Bronchus fibroblast of lung (primary cell): ENCODE results near the gene MAP3K9.

- RAMPAGE, long total RNA: no peak
Observed at GRCh38 chr14:68825702-68826312, 32.9 kb upstream of the ZFP36L1 start.

DNA sequence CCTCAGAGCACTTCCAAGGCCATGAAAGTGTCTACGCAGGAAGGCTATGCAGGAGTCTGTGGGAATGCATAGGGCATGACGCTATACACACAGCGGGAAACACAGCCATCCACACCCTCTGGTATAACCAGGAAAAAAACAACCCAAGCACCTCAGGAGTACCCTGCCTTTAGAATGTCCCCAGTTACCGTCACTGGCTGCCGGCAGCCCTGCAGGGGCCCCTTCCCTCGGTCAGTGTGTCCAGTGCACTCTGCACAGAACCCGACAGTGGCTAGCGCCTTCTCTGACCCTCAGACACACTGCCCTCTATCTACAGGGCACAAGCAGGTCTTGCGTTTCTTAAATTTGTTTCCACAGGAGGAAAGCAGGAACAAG is 92.9 kb upstream of the ZFP36L1 start:
- RAMPAGE, long total RNA: no peak

DNA sequence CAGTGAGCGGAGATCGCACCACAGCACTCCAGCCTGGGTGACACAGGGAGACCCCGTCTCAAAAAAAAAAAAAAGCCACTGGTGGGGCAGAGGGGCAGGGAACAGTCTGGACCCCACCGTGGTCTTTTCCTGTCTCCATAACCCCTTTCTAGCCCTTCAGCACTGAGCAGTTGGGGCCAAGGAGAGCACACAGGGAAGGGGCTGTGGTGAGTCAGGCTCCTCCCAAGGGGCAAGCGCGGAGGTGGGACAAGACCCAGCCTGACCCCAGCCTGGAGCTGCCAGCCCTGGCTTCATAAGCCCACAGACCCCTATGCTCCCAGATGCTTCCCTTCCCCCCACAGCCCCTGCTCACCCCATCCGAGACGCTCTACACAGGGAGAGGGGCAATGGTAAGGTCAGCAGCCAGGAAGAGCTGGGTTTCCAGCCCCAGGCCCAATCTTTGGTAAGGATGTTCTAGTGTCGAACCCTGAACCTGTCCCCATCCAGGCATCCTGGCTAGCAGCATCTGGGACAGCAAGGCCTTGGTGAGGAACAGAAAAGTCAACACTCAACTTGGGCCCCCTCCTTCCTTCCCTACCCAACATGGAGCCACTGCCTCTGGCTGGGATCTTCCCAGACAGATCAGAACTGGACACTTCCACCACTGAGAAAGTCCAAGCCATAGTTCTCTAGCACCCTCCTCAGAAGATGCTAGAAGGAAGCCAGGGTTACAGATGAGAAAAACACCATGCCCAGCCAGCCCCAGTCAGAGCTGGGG is 75.4 kb downstream of the ACTN1 start:
- RAMPAGE, long total RNA: no peak

GRCh38 chr14:68955182-68956209 is 23.6 kb downstream of the ACTN1 start:
- RAMPAGE, long total RNA: no peak

- RAMPAGE, long total RNA: no peak
Observed at GRCh38 chr14:69034844-69035315, 55.8 kb upstream of the ACTN1 start.

DNA sequence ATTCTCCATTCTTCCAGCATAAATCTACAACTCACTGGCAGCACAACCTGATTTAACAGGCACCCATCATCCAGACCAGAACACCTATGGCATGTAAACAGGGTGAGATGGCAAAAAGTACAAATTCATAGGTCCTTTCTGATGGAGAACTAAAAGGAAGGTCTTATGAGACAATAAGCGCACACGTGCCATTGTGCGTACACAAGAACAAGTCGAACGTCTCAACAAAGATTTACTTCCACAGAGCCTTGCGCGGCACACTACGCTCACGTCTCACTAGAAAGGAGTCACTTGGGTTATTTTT is 74.2 kb upstream of the ACTN1 start:
- RAMPAGE, long total RNA: no peak

DNA sequence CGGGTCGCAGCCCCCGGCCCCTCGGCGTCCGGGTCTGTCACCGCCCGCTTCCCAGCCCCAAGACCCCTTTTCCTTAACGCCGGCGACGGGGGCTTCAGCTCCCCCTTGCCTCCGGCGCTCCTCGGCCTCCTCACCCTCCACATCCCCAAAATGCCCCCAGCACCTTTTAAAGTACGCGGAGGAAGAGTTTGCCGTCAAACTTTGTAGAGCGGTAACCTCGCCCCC is 756 bp downstream of the DCAF5 start:
- RAMPAGE, long total RNA: no peak

DNA sequence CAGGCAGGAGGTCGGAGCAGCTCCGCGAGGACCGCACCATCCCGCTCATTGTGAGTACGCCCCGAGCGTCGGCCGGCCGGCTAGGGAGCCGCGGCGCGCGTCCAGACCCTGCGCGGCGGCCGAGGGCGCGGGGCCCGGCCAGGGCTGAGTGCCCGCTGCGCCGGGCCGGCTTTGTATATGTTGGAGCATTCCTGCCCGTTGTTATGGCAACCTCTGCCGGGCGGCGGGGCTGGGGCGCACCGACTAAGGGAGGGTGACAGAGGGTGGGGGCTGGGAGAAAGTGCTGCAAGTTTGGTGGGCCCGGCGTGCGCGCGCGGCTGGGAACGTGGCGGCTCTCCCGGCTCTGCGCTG is 435 bp downstream of the GALNT16 start:
- RAMPAGE, long total RNA: no peak

DNA sequence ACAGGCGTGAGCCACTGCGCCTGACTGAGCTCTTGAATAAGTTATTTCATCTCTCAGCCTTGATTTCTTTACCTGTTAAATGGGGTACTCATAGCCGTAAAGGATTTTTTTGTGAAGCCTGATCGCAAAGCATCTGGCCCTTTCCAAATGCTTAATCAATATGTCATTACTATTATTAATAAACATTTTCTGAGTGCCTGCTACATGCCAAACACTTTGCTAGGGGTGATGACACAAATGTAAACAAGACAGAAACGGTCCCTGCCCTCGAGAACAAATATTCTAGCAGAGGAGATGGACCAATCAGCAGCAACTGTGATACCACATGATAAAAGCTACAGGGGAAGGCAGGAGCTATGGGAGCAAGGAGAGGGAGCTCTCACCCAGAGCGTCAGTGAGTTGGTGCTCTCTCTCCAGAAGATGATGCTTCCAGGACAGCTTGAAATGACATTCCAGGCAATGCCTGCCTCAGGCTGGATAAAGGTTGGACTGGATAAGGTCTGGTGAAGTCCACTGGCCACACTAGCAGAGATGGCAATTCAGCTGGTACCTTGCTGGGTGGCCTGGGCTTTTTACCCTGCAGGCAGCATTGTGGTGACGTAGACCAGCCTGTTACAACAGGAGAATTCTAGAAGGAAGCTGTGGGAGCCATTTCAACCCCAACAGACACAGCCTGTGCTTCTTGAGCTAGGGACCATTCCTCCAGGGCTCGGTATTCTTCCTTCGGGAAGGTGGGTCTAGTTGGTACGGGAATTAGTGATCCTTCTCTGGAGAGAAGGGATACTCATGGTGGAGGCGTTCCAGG is 41.1 kb downstream of the ERH start:
- RAMPAGE, long total RNA: no peak

DNA sequence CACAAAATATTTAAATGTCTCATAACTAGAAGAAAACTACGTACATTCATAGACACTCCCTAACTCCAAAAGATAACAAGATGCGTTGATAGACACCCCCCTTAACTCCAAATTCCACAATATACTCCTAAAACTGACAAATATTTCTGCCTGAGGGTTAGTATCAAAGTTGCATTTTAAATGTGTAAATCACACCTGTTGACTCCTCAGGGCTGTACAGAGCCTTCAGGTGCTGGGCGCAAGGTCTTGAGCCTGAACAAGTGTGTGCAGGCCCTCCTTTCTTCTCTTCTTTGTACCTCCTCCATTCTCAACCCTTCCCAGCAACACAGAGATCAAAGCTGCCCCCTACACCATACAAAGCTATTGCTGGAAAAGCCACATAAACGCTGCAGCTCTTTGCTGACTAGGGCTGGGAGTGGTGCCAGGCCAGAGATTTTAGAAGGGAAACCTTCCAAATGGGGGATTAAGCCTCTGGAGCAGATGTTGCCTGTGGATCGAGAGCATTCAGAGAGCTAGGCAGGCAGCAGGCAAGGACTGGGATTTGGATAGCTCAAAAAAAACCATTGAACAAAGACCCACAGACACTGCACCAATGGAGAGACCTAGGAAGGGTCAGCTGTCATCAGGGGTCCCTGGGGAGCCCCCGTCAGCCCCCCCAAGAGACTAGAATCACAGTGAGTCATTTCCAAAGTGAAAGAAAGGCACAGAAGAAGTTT is 18.4 kb upstream of the CCDC177 start:
- RAMPAGE, long total RNA: no peak

GRCh38 chr14:69611074-69611265 is 426 bp upstream of the SUSD6 start:
- RAMPAGE, long total RNA: no peak

DNA sequence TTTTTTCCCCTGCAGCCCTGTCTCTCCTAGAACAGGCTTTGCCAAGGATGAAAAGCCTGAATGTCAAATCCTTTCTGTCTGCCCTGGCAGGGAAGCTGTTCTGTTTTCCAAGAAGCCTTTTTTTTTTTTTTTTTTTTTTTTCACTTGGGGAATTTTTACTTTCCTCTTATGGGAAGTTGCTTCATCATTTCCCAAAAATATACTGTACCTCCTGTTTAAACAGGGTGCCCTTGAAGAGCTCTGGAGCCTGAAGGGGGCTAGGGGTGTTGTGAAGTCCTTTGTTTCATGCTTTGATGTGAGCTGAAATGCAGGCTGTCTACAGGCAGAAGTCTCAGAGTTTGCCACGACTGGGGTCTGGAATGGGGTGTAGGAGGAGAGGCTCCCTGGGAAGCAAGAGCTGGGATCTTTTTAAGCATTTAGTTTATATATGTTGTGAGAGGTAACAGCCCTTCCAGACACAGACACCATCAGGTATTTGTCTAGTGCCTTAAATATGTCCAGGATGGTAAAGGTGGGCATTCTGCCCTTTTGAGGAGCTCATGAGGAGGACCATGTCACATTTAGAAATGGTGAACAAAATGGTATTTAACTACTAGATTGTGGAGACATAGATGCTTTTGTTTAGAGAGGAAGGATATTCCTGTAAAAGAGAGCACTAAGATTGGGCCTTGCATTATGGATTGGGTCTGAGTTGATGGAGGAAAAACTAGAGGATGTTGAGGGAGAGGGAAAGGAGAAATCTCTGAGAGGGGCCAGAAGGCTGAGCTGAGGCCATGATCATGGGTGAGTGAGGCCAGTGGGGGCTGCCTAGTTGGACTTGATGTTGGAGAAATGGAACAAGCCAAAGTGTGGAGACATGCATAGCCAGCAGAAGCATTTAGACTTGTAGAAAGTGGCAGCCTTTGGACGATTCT is 71.7 kb downstream of the SUSD6 start:
- RAMPAGE, long total RNA: no peak

DNA sequence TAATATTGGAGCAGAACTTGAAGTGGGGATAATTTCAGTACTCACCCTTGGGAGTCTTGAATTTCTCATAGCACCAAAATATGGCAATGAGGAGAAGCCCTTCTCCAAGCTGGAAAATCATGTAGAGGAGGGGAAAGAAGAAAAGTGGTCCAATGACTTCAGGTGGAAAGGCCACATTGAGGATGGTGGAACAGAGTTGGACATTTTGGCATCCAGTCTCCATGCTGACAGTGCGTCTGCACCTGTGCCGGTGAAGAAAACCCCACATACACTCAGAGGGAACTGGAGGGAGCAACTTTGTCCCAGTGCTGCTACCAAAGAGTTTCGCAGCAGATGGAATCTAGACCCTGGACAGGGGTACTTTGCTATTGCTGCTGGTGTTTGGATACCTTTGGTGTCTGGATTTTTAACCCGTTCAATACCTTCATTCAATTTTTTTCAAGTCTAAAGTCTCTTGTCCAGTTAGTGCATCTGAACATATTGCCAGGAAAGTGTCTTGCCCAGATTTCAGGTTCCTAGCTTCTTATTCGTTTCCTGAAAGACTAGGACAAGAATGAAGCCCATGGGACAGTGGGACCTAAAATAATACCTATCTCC is 11.4 kb downstream of the SRSF5 start:
- RAMPAGE, long total RNA: no peak

DNA sequence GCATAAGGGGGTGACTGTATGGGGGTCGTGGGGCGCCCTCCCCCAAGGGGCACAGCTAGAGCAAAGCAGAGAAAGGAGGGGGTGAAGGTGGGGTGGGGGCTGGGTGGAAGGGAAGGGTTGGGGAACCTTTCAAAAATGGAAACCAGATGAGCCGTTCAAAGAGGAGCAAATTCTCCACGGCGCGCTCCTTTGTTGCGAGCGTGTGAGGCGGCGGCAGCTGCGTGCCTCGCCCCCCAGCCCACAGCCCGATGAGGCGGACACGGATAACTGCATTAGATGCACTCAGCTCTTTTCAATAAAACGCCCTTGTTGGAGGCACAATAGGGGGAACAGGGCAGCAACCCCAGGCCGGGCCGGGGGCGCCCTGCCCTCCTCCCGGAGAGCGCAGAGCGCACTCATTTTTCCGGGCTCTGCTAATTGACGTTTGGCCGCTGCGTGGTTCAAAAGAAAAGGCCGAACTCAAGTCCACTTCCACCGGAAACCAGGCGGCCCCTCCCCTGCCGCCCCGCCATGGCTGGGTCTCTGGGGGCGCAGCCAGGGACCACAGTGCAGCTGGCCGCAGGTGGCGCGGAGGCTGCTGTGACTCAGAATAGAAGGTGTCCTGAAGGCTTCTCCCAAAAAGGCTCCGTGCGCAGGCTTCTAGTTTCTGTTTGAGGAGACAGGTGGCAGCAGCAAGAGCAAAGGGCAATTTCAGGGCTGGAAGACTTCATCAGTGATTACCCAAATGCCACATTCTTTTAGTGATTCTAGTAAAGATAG is 29.1 kb upstream of the SMOC1 start:
- RAMPAGE, long total RNA: no peak

DNA sequence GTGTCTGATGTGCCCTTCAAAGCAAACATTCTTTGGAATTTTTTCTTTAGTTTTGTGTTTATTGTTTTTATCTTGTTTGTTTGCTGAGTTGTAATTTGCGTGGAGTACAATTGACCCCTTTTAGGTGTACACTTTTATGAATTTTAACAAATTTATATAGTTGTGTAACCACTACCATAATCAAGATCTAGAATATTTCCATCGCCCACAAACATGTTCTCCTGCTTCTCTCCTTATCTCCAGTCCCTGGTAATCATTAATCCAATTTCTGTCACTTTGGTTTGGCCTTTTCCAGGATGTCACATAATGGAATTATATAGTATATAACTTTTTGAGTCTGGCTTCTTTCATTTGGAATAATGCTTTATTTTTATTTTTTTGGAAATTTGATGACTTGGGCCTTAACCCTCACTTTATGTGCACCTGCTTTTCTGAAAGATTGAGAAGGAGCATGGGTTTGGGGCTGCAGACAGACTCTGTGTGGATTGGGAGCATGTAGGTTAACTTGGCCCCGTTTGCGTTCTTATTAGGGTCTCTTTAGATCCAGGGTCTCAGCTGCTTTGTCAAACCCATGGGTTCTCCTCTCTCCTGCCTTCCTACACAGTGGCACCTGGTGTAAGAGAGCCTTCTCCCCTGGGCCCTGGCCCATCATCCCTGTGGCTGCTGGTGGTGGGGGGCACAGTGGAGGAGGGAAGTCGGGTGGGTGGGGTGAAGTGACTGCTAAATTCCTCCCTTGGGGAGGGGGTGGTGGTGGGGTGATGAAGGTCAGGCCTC is 63.3 kb downstream of the SMOC1 start:
- RAMPAGE, long total RNA: no peak

GRCh38 chr14:70416230-70416684 is 633 bp downstream of the SYNJ2BP start:
- RAMPAGE, long total RNA: no peak

GRCh38 chr14:70555492-70556370 is 20.9 kb upstream of the ADAM20 start:
- RAMPAGE, long total RNA: no peak

GRCh38 chr14:70730159-70730768 is 79.0 kb downstream of the MAP3K9 start:
- RAMPAGE, long total RNA: no peak

GRCh38 chr14:70742218-70742786 is 67.0 kb downstream of the MAP3K9 start:
- RAMPAGE, long total RNA: no peak

DNA sequence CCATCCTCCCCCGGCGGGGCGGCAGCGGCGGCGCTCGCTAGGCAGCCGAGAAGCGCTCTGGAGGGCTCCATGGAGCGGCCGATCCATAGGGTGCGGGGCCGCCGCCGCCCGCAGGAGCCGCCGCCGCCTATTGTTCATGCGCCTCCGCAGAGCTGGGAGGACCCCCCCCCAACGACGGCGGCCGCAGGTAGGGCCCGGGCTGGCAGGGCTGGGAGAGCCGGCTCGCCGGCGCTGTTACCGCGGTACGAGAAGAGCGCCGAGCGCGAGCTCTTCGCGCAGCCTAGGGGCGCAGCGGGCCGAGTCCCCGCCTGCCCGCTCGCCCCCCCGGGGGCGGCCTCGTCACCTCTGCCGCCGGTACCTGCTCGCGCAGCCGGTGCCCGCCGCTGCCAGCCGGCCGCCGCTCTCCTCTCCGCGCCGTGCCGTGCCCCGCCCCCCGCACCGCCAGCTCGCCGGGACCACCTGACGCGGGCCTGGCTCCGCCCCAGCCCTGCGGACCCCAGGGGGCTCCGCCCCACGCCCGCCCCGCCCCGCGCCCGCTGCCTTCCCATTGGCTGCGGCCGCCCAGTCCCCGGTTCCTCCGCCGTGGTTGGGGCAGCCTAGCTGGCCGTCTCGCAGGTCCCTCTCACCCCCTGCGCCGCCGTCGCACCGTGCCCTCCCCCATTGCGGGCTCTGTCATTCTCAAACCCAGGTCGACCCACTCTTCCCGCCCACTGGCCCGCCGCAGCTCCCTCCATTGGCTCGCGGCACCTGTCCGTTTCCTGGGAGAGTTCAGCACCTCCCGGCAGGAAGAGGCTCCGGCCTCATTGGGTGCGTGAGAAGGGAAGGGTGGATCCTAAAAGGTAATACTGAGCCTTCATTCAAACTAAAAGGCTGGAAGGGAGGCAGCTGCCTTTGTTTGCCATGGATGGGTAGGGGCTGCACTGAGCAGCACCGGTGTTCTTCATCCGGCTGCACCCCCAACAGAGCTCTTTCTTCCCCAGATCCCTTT is at the start of gene MAP3K9:
Gene MAP3K9 (minus strand): TSS at position 413 of the 988 bp plus-strand sequence.
- RAMPAGE, long total RNA: no peak